M059J (cell line): Measurements from ENCODE around the genes TNFRSF12A, IL32, ZNF205 and ZNF263.

DNA sequence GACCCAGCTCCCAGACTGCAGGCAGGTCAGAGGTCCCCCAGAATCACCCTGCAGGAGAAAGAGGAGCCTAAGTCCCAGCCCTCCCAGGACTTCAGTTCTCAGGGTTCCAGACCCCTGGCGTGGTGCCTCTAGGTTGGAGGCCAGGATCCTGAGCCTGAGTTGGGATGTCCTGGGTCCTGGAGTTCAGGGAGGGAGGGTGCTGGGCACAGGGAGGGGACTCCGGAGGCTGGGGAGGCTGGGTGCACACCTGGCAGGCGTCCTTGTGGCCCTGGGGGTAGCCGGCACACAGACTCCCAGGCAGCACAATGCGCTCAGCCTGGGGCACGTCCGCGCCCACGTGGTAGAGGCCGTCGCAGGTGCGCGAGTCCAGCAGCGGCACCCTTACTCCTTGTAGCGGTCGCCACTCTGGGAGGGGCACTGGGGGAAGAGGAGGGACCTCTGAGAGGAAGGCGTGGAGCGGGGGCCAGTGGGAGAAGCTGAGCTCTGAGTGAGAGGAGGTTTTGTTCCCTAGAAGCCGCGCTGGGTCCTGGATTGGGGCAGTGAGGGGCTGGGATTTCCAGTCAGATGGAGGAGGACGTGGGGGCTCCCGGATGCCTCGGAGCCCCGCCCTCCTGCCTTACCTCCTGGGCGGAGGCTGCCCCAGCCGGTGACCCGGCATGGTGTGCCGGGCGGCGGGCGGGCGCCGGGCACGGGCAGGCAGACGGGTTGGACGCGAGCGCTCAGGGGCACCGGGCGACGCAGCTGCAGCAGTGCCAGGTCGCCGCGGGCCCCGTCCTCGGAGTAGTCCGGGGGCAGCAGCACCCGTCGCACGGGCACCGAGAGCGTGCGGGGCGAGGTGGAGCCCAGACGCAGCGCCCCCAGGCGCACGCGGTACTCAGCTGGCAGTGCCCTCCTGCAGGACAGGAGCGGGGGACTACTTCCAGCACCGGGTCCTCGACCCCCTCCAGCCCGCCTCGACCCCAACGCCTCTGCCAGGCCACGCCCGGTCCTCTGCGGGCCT is 2.3 kb downstream of the PRSS33 start:
- RAMPAGE, long total RNA = no peak

- RAMPAGE, long total RNA = no peak
Measured at GRCh38 chr16:2842325-2842958, 12.3 kb downstream of the ZG16B start.

DNA sequence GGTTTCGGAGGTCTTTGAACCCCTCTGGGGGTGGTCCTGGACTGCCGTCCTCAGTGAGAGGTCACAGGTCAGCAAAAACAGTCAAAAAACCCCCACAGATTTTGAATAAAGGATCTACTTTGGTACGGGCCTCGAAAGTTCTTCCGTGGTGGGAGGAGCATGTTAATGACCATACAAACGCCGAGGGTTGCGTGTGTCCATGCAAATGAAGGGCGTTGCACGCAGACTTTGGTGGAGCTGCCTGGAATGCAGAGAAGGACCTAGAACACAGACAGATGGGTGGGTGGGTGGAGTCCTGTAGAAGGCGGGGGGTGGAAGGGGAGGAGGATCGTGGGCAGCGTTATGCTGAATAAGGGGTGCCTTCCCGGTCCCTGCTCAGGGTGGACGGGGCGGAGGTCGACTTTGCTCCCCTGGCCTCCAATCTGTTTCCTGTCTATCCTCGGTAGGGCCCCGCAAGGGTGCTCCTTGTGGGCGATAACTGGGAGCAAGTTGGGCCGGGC is 842 bp upstream of the PAQR4 start:
- RAMPAGE, long total RNA = no peak

GRCh38 chr16:3020111-3020640 is at the start of gene TNFRSF12A:
TNFRSF12A (plus strand) TSS chr16:3020368.
- RAMPAGE, long total RNA = no peak

DNA sequence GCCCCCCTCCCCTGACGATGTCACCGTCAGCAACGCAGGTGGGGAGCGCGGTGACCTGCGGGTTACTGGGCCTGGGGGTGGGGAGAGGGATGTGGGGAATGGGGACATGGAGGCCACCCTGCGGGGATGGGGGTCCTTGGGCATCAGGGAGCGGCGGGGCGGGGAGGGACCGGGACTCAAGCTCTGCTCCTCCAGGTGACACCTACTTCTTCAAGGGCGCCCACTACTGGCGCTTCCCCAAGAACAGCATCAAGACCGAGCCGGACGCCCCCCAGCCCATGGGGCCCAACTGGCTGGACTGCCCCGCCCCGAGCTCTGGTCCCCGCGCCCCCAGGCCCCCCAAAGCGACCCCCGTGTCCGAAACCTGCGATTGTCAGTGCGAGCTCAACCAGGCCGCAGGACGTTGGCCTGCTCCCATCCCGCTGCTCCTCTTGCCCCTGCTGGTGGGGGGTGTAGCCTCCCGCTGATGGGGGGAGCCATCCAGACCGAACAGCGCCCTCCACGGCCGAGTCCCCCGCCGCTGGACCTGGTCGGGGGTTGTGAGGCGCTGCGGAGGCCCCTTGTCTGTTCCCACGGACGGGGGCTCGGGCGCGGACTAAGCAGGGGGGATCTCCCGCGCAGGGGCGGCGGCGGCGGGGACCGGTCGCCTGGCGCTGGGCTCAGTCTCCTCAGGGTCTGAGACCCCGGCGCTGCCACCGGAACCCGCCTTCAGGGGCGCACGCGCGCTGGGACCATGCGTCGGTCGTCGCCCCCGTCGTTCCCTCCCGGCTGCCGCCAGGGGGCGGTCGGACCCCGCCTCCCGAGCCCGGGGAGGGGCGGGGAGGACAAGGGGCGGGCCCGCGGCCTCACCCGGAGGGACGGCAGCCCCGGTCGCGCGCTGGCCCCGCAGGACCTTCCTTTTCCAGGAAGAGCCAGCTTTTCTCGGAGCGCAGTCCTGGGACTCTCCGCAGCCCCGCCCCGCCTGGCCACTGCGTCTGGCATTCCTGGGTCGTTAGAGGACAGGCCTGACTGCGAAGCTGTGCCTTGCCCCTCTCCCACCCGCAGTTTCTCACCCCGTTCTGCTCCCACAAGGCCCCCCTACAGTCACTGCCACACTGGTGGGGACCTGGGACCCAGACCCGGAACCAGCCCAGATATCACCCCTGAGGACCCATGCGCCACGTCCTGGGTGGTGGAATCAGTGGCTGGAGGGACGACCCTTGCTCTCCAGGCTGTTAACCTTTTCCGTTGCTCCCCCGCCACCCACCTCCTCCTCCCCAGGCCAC is 6.4 kb upstream of the IL32 start:
- RAMPAGE, long total RNA = no peak

DNA sequence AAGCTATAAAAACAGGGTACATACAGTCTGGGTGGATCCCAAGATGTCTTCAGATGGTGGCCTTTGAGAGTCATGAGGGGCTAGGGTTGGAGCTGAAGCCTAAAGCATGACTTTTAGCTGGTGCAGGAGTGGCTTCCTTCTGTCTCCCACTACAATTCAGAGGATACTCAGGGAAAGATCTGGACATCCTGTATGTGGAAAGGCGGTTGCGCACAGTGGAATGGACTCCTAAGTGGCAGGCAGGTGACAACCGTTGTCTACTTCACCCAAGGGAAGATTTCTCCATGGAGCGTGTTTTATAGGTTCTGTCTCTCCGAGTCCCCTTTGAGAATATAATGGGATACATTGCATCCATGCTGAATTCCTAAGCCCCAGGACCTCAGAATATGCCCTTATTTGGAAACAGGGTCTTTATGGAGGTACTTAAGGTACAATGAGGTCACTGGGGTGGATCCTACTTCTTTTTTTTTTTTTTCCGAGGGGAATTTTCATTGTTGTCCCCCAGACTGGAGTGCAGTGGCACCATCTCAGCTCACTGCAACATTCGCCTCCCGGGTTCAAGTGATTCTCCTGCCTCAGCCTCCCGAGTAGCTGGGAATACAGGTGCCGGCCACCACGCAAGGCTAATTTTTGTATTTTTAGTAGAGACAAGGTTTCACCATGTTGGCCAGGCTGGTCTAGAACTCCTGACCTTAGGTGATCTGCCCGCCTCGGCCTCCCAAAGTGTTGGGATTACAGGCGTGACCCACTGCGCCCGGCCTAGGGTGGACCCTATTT is 1.4 kb upstream of the IL32 start:
- RAMPAGE, long total RNA = no peak

DNA sequence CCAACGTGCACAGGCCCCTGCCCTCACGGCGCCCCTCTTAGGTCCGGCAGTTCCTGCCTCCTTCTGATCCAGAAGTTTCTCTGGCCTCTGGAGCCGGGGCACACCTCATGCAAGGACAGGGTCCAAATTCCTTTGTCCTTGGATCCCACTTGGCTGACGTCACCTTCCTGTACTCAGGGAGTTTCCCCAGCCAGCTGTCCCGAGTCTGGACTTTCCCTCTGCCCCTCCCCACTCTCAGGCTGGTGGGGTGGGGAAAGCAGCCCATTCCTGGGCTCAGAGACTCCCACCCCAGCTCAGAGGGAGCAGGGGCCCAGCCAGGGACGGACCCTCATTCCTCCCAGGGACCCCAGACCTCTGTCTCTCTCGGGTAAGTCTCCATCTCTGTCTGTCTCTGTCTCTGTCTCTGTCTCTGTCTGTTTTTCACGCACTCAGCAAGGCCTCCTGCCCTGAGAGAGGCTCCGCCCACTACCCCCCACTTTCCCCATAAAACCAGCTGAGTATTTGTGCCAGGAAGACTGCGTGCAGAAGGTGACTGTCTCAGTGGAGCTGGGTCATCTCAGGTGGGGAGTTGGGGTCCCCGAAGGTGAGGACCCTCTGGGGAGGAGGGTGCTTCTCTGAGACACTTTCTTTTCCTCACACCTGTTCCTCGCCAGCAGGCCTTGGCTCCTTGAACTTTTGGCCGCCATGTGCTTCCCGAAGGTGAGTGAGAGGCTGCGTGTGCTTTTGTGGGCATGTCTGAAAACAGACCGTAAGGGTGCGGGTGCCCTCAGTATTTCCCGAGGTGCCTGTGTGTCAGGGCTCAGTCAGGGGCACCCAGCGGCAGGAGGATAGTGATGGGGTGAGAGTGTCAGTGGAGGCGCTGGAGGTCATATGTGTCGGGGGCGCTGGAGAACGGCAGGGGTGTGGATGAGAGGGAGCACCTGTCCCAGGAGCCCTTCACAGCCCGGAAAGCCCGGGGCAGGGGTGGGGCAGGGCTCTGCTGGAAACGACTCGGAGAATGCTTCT is at the start of gene IL32:
IL32 (plus strand) TSS at position 513 of the 1,005 bp plus-strand sequence.
- RAMPAGE, long total RNA = no peak

- RAMPAGE, long total RNA = no peak
Measured at GRCh38 chr16:3112410-3112971, at the start of gene ZNF205. ZNF205 (plus strand) TSS chr16:3112586.

- RAMPAGE, long total RNA = no peak
Measured at GRCh38 chr16:3119195-3119712, 6.9 kb downstream of the ZNF205 start.

DNA sequence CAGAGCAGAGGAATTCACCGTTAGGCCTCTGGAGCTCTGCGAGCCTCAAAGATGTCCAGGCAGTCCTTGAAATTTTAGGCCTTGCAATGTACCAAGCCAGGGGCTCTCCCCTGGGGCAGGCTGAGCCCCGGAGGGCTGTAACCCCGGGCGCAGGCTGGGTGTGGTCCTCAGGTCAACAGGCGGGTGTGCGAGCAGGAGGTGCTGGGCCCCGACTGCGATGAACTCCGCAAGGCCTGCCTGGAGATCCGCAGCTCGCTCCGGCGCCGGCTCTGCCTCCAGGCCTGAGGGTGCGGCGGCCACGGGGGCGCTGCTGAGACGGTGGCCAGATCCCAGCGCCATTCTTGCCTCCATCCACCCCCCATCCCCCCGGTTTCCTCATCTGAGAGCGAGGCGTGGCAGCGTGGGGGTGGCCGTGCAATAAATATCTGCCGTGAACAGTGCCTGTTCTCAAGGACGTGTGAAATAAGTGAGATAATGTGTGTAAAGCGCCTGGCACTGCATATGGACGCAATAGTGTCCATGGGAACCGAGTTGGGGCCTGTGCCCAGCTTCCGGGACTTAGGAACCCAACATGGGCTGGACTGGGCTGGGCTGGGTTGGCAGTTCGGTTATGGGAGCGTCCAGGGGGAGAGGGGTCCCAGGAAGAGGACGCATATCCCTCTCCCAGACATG is 14.8 kb downstream of the ZNF213 start:
- RAMPAGE, long total RNA = no peak

DNA sequence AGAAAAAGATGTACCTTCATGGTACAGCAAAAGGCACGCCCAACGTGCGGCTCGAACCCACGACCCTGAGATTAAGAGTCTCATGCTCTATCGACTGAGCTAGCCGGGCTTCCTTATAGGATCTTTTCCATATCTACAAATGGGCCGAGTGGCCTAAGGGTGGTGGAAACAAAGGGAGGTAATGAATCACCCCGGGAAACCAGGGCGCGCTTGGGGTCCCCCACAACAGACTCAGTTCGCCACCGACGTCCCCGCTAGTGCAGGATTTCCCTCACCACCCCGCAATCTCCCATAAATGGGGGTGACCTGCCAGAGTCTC is 45.6 kb downstream of the ZNF213 start:
- RAMPAGE, long total RNA = no peak

- RAMPAGE, long total RNA = no peak
Measured at GRCh38 chr16:3216108-3216687, 18.8 kb downstream of the ZNF200 start.

GRCh38 chr16:3283130-3284257 is at the start of gene ZNF263:
ZNF263 (plus strand) TSS chr16:3283491.
- RAMPAGE, long total RNA = no peak

- RAMPAGE, long total RNA = no peak
Measured at GRCh38 chr16:3435575-3436131, 7.7 kb downstream of the ZNF597 start.

DNA sequence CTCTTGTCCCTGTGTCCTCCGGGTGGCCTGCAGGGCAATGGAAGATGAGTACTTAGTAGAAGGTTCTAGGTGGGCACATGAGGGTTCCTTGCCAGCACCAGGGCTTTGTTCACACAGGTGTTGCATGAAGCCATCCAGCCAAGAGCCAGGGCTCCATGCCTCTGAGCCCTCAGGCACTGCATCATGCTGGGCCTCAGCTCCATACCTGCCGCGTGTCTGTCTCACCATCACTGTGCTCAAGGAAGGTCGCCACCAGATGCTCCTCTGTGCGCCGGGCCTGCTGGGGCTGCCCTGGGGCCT is 25.6 kb downstream of the C16orf90 start:
- RAMPAGE, long total RNA = no peak

- RAMPAGE, long total RNA = no peak
Measured at GRCh38 chr16:3578700-3579169, 1.5 kb upstream of the NLRC3 start.

GRCh38 chr16:3608686-3609230 is 2.6 kb downstream of the SLX4 start:
- RAMPAGE, long total RNA = no peak

DNA sequence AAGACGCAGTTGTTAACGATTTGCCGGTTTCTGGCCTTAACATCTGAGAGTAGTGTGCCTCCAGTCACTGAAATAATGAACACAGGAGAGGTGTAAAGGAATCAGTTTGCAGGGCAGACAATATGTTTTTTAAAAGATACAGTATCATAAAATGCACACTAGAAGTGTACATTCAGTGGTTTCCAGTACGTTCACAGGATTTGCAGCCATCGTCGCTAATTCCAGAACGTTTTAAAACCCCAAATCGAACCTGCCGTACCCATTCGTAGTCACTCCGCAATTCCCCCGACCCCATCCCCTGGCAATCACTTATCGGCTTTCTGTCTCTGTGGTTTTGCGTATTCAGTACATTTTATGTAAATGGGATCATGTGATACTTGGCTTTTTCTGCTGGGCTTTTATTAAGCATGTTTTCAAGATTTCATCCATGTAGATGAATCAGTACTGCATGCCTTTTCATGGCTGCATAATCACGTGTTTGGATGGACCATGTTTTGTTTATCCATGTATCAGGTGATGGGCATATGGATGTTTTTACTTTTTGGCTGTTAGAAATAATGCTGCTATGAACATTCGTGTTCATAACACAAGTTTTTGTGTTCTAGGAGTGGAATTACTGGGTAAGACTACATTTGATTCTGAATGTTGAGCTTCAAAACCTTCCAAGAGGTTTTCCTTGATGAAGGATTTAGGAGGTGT is 1.6 kb upstream of the SLX4 start:
- RAMPAGE, long total RNA = no peak

- RAMPAGE, long total RNA = no peak
Measured at GRCh38 chr16:3798069-3798308, 80.7 kb upstream of the TRAP1 start.

GRCh38 chr16:3999273-3999812 is 116.9 kb downstream of the ADCY9 start:
- RAMPAGE, long total RNA = no peak